Left common carotid artery plus branches (tissue), 1 donor: Measurements from ENCODE around the gene GPC1.

DNA sequence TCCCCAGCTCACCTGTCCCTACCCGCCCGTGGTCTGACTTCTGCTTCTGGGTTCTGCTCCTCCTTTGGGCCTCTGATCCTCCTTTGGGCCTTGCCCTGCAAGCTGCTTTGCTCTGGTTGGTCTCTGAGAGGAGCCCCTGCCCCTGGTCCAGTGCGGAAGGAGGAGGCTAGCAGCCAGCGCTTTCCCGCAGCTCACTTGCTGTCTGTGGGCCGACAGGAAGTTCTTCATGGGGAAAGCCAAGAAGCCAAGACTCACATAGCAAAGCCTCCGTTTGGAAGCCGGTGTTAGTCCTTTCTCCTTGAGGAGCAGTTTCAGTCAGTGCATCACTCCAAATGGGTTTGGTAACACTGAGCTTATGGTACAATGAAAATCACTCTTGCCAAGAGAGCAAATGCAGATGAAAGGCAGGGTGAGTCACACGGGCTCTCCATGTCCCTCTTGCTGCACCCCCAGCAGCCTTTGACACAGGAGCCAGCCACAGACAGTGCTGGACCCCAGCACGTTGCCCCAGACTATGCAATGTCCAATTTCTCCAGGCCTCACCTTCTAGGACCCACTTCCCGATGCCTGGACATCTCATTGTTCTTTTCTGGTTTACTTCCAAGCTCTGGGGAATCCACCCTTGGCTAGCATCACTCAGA, 174.7 kb downstream of the ASB1 start:
- PRO-cap: no peak

- PRO-cap: no peak
These were observed 151.5 kb upstream of the TWIST2 start for GRCh38 chr2:238696346-238696779.

DNA sequence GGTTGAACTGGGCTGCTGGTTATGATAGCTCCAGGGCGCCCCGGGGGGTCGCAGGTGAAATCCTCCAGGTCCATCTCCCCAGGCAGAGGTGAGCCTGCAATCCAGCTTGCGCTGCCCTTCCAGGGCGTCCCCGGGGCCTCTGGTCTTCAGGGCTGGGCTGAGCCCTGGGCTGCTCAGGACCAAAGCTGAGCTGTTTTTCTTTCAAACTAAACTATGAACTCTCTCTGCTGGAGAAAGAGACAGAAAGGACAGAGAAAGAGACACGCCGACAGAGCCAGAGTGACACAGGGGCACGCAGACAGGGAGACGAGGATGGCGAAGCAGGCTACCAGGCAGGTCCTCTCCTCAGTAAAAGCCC, 2.1 kb upstream of the TWIST2 start:
- PRO-cap: no peak

DNA sequence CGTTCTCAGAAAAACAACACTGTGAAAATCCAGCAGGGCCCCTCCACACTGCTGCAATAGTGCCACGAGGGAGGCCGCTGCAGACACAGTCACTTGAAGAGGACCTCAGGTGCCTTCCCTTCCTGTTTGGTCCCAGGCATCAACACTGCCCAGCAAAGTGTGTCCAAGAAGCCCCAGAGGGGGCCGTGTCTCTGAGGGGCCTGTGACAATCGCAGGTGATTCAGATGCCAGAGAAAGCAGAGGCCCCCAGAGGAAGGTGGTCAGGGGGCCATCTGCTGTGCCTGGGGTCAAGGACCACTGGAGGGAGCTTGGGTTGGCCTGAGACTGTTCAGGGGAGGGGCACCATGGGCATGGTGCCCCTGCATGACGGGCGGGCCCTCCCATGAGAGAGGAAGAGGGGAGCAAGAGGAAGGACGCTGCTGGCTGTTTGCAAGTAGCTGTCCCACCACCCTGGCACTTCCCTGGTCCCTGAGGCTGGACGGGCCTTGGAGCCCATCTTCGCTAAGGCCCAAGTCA, 9.0 kb downstream of the TWIST2 start:
- PRO-cap: no peak

DNA sequence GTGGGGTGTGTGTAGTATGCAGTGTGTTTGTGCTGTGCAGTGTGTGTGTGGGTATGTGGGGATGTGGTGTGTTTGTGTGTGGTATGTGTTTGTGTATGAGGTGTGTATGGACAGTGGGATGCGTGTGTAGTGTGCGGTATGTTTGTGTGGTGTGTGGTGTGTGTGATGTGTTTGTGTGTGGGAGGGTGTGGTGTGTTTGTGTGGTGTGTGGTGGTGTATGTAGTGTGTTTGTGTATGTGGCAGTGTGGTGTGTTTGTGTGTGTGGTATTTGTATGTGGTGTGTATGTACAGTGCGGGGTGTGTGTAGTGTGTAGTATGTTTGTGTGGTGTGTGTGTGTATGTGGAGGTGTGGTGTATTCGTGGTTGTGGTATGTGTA, 60.8 kb downstream of the TWIST2 start:
- PRO-cap: no peak

- PRO-cap: no peak
These were observed 120.1 kb downstream of the TWIST2 start for GRCh38 chr2:238967994-238968359.

- PRO-cap: no peak
These were observed 250.4 kb downstream of the TWIST2 start for GRCh38 chr2:239098298-239098709.

- PRO-cap: no peak
These were observed 272.7 kb downstream of the TWIST2 start for GRCh38 chr2:239120507-239121124.

DNA sequence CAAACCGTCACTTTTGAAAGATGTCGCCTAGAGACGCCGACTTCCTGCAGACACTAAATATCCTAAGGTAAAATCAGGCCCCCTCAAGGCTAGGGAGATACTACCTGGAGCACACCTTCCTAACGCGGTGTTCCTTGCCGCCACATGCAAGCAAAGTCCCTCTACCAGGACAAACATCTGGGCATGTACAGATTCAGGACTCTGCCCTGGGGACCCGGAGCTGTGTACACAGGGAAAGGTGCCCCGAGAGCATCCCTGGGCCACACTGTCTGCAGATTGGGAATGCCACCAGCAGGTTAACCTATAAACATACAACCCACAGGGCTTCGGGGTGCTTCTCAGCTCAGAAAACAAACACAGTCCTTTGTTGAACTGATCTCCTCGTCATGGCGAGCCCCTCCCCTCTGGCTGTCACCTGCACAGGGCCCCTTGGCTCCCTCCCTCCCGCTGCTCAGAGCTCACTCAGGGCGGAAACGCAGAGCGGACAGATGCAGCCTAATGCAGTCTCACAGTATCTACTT, 218.9 kb downstream of the HDAC4 start:
- PRO-cap: no peak

GRCh38 chr2:239284773-239285732, 115.8 kb downstream of the HDAC4 start:
- PRO-cap: no peak

GRCh38 chr2:239290722-239291574, 109.9 kb downstream of the HDAC4 start:
- PRO-cap: no peak

- PRO-cap: no peak
These were observed 102.4 kb downstream of the HDAC4 start for GRCh38 chr2:239298403-239298931.

GRCh38 chr2:239304811-239305528, 95.8 kb downstream of the HDAC4 start:
- PRO-cap: no peak

DNA sequence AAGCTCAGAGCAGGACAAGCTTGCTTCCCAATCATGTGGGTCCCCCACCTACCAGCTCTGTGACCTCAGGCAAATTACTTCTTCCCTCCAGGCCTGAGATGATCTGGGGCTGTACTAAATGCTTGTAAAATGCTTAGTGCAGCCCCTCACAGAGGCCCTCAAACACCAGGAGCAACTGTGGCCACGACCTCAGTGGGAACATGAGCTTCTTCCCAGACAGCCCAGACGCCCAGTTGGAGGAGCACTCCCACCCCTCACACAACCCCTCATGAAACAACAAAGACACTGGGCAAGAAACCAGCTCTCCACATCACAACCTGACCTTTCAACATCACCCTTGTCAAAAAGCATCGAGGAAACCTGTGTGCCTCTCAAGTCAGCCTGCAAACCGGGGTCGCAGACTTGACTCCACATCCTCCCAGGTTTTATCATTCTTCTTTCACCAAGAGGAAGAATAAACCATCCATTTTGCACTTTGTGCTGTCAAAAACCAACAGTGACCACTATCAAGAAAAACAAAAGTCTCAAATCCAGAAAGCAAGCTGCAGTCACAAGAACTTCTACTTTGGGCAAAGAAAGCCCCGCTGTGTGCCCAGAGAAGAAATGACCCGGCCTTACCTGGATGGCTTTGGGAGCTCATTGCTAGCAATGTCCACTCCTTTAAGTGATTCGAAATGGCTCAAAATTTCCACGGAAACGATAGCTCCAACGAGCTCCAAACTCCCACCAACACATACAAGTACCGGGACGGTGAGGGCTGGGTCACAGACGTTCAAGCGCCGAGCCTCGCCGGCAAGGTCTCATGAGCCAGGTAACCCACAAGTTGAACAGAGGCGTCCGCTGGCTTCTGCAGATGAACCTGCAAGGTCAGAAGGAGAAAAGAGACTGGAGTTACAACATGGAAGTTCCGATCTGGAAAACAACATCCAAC, 48.5 kb downstream of the HDAC4 start:
- PRO-cap: no peak

- PRO-cap: no peak
These were observed 39.6 kb upstream of the HDAC4 start for GRCh38 chr2:239440111-239441102.

- PRO-cap: no peak
These were observed 80.1 kb downstream of the NDUFA10 start for GRCh38 chr2:239944829-239945583.

GRCh38 chr2:239977965-239979101, 46.8 kb downstream of the NDUFA10 start:
- PRO-cap: no peak

DNA sequence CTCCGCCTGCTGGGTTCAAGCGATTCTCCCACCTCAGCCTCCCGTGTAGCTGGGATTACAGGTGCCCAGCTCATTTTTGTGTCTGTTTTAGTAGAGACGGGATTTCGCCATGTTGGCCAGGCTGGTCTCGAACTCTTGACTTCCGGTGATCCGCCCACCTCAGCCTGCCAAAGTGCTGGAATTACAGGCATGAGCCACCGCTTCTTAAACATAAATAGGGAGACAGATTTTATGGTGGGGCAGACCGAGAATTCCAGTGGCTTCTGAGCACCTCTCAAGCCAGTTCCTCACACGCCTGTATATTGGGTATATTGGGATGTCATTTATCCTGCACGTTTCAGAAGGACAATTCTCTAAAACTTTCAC, 22.6 kb upstream of the OR6B2 start:
- PRO-cap: no peak

- PRO-cap: no peak
These were observed 35.6 kb upstream of the GPC1 start for GRCh38 chr2:240399887-240400218.

- PRO-cap: bidirectional peak, plus-strand start at chr2:240435350, minus-strand start at chr2:240435217; bidirectional peak, plus-strand start at chr2:240435690, minus-strand start at chr2:240435545; bidirectional peak, plus-strand start at chr2:240435878, minus-strand start at chr2:240435797
These were observed at the start of gene GPC1 for GRCh38 chr2:240435104-240436137. Gene GPC1, plus strand, starts transcription at chr2:240435663.